Ovary (tissue), 7 donors: ENCODE results near the genes CA10 and MMD.

GRCh38 chr17:51046446-51047214 is 74.0 kb downstream of the SPAG9 start:
- PRO-cap, 7 experiments, result peak in 5 of 7 experiments; most common plus-strand start chr17:51046872 (in 2); most common minus-strand start chr17:51046876 (in 3)
- RAMPAGE, long total RNA, 2 experiments, result no peak in any of the 2 experiments

- PRO-cap, 7 experiments, result no peak in any of the 7 experiments
- RAMPAGE, long total RNA, 2 experiments, result no peak in any of the 2 experiments
Observed at GRCh38 chr17:51080419-51080768, 40.3 kb downstream of the SPAG9 start.

DNA sequence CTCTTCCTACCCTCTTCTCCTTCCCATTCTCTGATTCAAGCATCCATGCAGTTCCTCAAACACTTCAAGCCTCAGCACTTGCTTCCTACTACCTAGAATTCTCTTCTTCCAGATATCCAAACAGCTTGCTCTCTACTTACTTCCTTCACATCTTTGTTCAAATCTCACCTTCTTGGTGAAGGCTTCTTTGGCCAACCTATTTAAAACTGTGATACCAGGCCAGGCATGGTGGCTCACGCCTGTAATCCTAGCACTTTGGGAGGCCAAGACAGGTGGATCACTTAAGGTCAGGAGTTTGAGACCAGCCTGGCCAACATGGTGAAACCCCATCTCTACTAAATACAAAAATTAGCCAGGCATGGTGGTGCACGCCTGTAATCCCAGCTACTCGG is 38.8 kb downstream of the SPAG9 start:
- PRO-cap, 7 experiments, result no peak in any of the 7 experiments
- RAMPAGE, long total RNA, 2 experiments, result no peak in any of the 2 experiments

DNA sequence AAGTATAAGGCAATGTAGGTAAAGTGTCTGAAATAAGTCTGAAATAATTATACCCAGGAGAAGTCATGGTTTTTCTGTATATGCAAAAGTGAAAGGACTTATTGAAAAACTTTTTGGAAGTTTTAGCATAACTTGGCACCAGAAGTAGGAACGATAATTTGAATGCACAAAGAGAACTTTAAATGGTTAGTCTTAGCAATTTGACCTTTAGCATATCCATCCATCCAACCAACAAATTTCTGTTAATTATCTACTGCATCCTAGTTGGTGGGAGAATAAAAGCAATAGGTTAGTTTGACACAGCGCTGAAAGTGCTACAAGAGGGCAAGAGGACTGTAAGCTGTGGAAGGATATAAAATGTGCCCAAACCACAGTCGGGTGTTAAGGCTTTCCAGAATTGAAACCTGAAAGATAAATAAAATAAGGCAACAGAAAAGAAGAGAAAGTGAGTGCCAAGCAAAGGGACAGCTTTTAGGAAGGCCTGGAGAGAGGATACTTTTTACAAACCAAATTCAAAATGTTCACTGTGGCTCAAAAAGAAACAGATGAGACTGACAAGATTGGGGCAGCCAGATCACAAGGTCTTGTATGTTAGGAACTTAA is 17.6 kb downstream of the SPAG9 start:
- PRO-cap, 7 experiments, result no peak in any of the 7 experiments
- RAMPAGE, long total RNA, 2 experiments, result no peak in any of the 2 experiments

- PRO-cap, 7 experiments, result no peak in any of the 7 experiments
- RAMPAGE, long total RNA, 2 experiments, result no peak in any of the 2 experiments
Observed at GRCh38 chr17:51197565-51198567, 31.7 kb downstream of the NME2 start.

DNA sequence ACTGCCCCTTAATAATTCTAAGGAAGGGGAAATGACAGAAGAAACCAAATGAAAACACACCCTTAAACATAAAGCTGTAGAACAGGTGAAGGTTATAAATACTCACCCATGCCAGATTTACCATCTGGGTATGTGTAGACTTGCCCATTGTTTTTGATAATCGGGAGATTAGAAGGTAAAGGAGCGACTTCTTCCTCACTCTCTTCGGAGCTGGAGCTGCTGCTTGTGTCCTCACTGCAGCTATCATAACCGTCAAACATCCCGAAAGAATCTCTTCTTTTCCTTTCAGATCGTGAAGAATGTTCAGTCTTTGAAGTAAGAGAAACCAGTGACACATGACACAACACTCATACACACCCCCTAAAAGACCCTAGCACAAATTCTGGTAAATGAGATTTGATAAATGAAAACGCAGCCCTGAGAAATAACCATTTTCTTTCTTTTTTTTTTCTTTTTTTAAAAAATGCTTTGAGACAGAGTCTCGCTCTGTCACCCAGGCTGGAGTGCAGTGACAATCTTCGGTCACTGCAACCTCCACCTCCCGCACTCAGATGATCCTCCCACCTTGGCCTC is 34.9 kb downstream of the MBTD1 start:
- PRO-cap, 7 experiments, result no peak in any of the 7 experiments
- RAMPAGE, long total RNA, 2 experiments, result no peak in any of the 2 experiments

GRCh38 chr17:51427657-51428170 is 167.4 kb downstream of the UTP18 start:
- PRO-cap, 7 experiments, result no peak in any of the 7 experiments
- RAMPAGE, long total RNA, 2 experiments, result no peak in any of the 2 experiments

DNA sequence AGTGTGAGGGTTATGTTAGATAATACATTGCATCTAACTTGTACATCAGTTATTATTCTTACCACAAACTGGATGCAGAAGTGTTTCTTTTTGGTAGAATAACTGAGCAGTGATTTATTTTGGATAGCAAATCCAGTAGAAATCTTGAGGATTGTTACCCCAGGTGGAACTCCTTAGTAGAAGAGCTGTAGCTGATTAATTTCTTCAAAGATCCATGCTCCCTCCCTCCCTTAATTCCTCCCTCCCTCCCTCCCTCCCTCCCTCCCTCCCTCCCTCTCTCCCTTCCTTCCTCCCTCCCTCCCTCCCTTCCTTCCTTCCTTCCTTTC is 337.8 kb downstream of the CA10 start:
- PRO-cap, 7 experiments, result peak in 4 of 7 experiments; most common minus-strand start position 173 of the sequence (in 4)
- RAMPAGE, long total RNA, 2 experiments, result no peak in any of the 2 experiments

- PRO-cap, 7 experiments, result no peak in any of the 7 experiments
- RAMPAGE, long total RNA, 2 experiments, result no peak in any of the 2 experiments
Observed at GRCh38 chr17:52132793-52133205, 25.7 kb downstream of the CA10 start.

DNA sequence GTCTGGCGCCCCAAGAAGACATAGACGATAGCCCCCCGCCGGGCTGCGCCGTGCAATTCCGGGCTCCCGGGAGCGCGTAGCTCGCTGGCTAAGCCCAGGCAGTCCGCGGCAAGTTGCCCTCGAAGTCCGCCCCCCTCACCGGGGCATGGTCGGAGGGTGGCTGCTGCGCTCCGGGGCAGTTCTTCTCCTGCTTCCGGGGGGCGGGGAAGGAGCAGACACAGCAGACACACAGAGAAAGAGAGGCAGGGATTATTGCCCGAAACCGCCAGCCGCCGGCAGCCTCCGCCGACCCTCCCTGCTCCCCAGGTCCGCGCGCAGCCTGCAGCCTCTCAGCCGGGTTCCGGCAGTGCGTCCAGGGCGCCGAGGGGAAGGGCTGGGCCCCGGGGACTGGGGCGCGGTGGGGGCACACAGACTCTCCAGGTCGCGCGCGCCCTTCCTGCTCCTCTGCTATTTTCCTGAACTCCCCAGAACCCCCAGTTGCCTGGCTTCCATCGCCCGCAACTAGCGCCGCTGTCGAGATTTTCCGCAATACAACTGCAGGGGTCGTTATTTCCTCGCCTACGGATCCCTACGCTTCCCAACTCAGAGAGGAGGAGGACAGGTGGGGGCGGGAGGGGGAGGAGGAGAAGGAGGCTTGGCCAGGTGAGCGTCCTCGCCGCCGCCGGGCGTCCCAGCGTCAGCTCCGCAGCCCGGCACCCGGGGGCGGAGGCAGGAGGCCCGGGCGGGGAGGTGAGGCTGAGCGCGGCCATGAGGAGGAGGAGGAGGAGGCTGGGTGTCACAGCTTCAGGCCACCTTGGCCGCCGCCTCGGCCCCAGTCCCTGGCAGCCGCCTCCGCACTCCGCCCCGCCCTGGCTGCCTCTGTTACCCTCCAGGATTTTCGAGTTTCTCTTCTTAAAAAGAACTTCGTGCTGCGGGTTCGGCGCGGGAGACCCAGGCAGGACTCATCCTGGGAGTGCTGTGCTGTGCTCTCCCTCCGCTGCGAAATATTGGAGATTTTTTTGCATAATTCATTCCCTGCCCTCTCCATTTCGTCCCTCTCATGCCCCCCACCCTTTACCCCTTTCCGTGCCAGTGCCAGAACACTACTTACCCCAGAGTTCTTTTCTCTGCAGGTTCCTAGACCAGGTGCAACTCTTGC is at the start of gene CA10:
CA10 (minus strand) TSS at position 532 of the 1,138 bp plus-strand sequence.
- PRO-cap, 7 experiments, result peak in 1 of 7 experiments; most common minus-strand start position 503 of the sequence (in 1)
- RAMPAGE, long total RNA, 2 experiments, result no peak in any of the 2 experiments

GRCh38 chr17:52170491-52170690 is 11.9 kb upstream of the CA10 start:
- PRO-cap, 7 experiments, result no peak in any of the 7 experiments
- RAMPAGE, long total RNA, 2 experiments, result no peak in any of the 2 experiments

- PRO-cap, 7 experiments, result peak in 7 of 7 experiments; most common plus-strand start chr17:55421918 (in 1); most common minus-strand start chr17:55421931 (in 7)
- RAMPAGE, long total RNA, 2 experiments, result no peak in any of the 2 experiments
Observed at GRCh38 chr17:55421156-55422016, at the start of gene MMD. TSS of gene MMD (minus strand) at chr17:55421835.

GRCh38 chr17:55530165-55530508 is 108.5 kb upstream of the MMD start:
- PRO-cap, 7 experiments, result no peak in any of the 7 experiments
- RAMPAGE, long total RNA, 2 experiments, result no peak in any of the 2 experiments

DNA sequence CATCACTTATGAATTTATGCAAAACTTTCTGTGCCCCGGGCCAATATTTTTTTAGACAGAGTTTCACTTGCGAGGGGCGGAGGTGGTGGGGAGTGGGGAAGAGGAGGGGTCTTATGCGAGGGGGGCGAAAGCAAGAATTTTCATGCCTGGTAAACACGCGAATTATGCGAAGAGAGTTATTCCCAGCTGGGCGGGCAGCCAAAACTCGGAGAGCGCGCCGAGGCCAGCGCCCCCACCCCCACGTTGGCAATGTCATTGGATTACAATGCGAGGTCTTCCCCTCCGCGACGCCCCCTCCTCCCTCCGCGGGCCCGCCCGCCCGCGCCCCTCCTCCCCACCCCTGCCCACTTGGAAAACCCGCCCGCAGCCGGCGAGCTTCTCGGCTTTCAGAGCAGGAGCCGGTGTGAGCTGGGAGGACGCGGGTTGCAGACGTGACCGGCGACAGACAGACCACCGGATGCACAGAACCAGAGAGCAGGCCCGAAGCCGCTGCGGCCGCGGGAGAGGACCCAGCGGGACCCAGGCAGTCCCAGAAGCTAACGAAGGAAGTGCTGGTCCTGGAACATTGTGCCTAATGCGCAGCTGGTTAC is 4.0 kb downstream of the NOG start:
- PRO-cap, 7 experiments, result no peak in any of the 7 experiments
- RAMPAGE, long total RNA, 2 experiments, result no peak in any of the 2 experiments

DNA sequence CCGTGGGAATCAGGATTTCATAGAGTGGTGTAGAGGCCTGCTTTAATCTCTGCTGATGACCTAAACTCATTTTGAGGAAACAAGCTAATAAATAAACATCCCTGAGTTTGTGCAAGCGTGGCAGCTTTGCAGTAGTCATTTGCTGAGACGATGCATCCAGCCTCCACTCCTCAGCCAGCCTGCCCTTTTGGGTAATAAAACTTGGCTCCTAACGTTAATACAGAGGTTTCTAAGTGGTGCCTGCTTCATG is 1.3 kb downstream of the DGKE start:
- PRO-cap, 7 experiments, result no peak in any of the 7 experiments
- RAMPAGE, long total RNA, 2 experiments, result no peak in any of the 2 experiments

DNA sequence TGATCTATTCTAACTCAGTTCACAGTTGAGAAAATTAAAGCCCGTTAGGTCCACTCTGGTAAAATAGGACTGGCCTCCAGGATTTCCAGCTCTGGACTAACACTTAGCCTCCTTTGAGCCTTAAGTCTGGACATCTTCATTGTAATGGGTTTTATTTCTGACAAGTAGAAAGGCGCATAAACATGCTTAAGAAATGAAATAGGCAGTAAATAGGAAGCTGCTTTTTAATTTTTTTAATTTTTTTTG is 1.9 kb downstream of the DGKE start:
- PRO-cap, 7 experiments, result no peak in any of the 7 experiments
- RAMPAGE, long total RNA, 2 experiments, result no peak in any of the 2 experiments

DNA sequence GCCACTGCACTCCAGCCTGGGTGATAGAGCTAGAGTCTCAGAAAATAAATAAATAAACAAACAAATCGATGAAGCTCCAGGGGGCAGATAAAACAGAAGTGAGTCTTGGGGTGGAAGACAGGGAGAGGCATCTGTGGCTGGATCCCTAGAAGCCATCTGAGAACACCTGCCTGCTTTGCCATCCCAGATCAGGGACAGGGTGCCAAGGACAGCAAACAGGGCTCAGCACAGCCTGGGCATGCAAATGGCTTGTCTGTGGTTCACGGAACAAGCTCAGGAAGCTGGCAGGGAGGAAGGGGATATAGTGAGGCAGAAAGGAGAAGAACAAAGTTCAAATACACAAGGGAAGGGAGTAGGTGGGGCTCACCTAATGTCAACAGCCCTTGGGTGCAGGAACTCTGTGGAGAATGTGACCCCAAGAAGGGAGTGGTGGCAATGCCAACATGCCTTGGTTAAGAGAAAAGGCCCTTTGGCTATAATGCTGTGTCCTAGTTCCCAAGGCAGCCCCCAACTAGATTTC is 27.5 kb downstream of the TRIM25 start:
- PRO-cap, 7 experiments, result no peak in any of the 7 experiments
- RAMPAGE, long total RNA, 2 experiments, result no peak in any of the 2 experiments

GRCh38 chr17:56888095-56889067 is 25.5 kb downstream of the TRIM25 start:
- PRO-cap, 7 experiments, result no peak in any of the 7 experiments
- RAMPAGE, long total RNA, 2 experiments, result no peak in any of the 2 experiments

- PRO-cap, 7 experiments, result no peak in any of the 7 experiments
- RAMPAGE, long total RNA, 2 experiments, result no peak in any of the 2 experiments
Observed at GRCh38 chr17:56906013-56906574, 7.8 kb downstream of the TRIM25 start.

- PRO-cap, 7 experiments, result no peak in any of the 7 experiments
- RAMPAGE, long total RNA, 2 experiments, result no peak in any of the 2 experiments
Observed at GRCh38 chr17:56917924-56918123, 4.0 kb upstream of the TRIM25 start.